Natural killer cell (primary cell): Measurements from ENCODE around the gene TMC6.

DNA sequence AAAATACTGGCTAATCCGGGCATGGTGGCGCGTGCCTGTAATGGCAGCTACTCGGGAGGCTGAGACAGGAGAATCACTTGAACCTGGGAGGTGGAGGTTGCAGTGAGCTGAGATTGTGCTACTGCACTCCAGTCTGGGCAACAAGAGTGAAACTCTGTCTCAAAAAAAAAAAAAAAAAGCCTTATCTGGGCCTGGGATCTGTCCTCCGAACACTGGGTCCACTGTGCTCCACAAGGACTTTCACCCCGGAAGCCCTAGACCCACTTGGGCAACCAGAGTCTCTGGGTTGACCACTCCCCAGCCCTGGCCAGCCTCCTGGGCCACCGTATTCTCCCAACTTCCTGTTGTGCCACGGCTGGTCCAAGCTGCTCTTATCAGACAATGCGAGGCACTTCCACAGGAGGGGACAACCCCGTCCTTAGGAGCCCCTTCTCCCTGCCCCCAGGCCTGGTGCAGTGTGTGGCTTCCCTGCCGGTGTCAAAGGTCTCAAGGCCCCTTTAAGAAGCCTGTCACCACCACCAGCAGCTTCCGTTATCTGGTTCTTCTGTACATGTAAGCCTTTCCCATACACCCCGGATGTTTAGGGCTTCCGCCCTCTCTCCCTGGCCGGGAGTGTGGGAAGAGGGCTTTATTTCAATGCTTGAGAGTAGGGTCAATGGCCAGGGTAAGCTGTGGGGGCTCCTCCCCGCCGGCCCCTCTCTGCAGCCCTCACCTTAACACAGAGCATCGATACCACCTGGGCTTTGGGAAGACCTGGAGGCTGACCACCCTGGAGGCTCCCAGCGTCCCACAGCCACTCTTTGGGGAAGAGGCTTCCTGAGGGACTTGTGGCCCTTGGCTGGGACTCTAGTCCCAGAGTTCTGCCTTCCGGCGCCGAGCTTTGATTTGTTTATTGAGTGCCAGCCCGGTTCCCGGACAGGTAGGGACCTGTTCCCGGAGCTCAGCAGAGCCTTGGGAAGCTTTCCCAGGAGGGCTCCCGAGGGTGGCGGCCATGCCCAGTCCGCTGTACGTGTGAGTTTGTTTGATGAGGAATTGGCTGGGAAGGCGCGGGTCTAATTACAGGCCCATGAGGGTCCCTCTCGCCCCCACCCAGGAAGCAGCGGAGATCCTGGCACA lies 172.5 kb downstream of the SEPTIN9 start:
- PRO-cap, result unidirectional peak, plus-strand start at position 527 of the sequence

- PRO-cap, result no peak
Measured at GRCh38 chr17:77460687-77461186, 179.4 kb downstream of the SEPTIN9 start.

- PRO-cap, result no peak
Measured at GRCh38 chr17:77461217-77461857, 180.0 kb downstream of the SEPTIN9 start.

GRCh38 chr17:77470927-77471666 lies 189.8 kb downstream of the SEPTIN9 start:
- PRO-cap, result no peak

GRCh38 chr17:77474982-77475570 lies 193.8 kb downstream of the SEPTIN9 start:
- PRO-cap, result no peak

DNA sequence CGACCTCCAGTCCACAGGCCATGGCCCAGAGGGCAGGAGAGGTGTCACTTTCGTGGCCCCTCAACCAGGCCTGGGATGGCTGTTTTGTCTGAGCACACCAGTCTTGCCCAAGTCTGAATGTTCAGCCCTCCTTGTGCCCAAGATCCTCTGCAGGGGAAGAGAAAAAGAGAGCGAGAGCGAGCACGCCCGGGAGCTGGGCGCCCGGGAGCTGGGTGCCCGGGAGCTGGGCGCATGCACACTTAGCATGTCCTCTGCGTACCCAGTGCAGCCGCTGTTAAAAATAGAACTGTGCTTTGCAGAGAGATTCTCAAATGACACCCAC lies 273.8 kb downstream of the SEPTIN9 start:
- PRO-cap, result no peak

GRCh38 chr17:77571162-77572013 lies 290.1 kb downstream of the SEPTIN9 start:
- PRO-cap, result no peak

DNA sequence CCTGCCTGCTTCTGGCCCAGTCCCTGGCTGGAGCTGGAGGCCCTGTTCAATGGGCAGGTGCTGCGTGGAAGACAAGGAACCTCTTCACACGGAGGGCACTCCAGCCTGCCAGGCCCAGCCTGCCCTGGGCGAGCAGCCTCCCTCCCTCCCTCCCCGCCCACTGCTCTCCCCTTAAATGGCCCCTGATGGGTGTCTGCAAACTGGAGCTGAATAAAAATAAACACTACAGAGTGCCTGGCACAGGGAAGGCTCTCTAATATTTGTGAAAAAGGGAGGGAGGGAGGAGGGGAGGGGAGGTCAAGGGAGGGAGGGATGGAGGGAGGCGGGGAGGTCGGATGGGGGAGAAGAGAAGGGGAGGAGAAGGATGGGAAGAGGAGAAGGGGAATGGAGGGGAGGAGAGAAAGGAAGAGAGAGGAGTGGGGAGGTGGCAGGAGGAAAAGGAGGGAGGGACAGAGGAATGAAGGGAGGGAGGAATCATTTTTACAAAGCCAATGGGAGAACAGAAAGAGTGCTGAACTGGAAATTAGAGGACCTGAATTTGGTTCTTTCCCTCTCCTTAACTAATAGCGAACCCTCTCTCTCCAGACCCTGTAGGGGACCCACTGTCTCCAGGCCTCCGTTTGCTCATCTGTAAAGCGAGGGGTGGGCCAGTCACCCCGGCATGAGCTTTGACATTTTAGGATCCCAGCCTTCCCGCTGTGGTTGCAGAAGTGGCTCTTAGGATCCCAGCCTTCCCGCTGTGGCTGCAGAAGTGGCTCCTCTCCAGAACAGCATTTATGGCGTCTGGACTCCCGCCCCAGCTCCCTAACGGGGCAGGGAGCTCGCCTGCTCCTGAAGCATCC lies 222.7 kb upstream of the TNRC6C start:
- PRO-cap, result no peak

DNA sequence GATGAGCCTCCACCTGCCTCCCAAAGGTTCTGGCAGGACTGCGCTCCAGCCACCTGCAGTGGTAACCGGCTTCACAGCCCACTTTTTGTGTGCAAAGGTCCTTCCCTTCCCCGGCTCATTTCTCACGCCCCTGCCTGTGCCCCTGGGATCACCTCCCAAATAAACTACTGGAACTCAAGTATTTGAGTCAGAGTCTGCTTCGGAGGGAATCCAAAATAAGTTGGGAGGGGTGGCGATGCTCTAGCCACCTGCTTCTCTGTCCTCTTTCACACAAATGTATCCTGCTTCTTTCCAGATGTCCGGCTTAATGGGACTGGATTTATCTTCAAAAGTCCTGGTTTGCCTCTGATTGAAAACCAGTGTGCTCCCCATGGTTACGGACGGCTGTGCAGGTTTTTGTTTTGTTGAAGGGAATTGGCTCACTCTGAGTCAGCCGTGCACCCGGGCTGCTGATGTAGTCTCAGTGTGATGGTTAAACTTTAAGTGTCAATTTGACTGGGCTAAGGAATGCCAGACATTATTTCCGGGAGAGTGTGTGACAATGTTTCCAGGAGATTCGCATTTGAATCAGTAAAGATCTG lies 127.2 kb upstream of the TNRC6C start:
- PRO-cap, result no peak

DNA sequence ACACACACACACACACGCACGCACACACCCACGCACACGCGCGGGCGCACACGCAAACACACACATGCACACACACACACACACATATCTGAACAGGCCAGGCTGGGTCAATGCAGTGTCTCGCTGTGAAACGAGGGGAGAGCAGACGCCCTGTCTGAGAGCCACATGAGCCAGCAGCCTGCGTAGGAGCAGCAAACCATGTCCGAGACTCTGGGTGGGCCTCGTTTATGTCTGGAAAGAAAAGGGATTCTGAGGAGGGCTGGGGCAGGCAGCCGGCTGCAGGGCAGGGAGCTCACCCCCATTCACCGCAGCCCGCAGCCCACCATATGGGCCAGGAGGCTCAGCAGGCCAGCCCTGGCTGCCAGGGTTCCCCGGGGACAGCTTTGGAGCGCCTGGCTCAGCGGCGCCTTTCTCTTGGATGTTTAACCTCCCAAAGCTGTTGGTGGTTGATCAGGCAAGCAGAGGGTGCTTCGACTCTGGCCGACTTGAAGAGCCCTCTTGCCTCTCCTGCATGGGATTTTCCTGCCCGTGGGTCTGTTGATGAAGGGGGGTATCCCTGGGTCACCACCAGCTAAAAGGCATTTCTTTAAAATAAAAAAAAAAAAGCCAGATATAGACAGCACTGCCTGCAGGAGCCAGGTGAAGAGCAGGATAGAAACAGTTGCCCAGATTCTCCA lies 93.2 kb upstream of the TNRC6C start:
- PRO-cap, result no peak

- PRO-cap, result no peak
Measured at GRCh38 chr17:77875715-77876405, 82.6 kb upstream of the TNRC6C start.

DNA sequence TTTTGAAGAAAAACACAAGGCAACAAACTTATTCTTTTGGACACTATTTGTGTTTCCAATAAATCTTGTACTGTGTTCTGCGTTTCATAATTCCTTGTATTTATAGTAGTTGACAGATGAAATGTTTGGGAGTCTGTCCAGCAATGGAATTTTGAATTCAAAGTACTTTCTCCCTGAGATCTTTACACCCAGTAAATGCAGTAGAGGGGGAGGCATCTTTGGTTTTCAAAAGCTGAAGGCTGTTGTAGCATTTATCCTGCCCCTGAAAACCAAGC lies 82.9 kb downstream of the TNRC6C start:
- PRO-cap, result no peak

- PRO-cap, result no peak
Measured at GRCh38 chr17:78050650-78051201, 77.8 kb downstream of the TMC6 start.

GRCh38 chr17:78089374-78089792 lies 39.2 kb downstream of the TMC6 start:
- PRO-cap, result no peak

DNA sequence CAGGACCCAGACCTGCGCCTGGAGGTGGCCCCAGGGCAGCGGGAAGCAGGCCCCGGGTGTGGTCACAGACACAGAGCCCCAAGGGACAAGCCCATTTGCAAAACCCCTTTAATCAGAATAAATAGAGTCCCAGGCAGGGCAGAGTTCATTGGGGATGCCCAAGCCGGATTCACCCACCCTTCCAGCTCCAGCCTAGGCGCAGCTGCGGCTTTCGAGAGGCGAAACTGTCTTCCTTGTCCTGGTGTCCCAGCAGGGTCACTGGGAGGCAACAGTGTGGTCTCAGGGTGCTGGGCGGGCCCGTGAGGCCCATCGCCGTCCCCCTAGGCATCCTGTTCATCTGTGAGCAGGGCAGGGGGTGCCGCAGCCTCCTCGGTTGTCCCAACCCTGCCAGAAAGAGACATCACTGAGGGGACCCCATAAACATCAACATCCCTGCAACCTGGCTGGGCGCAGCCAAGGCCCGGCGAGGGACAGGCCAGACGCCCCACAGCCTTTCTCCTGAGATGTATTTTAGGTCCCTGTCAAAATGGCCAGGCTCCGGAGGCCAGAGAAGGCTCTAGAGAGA lies 15.6 kb downstream of the TMC6 start:
- PRO-cap, result no peak

DNA sequence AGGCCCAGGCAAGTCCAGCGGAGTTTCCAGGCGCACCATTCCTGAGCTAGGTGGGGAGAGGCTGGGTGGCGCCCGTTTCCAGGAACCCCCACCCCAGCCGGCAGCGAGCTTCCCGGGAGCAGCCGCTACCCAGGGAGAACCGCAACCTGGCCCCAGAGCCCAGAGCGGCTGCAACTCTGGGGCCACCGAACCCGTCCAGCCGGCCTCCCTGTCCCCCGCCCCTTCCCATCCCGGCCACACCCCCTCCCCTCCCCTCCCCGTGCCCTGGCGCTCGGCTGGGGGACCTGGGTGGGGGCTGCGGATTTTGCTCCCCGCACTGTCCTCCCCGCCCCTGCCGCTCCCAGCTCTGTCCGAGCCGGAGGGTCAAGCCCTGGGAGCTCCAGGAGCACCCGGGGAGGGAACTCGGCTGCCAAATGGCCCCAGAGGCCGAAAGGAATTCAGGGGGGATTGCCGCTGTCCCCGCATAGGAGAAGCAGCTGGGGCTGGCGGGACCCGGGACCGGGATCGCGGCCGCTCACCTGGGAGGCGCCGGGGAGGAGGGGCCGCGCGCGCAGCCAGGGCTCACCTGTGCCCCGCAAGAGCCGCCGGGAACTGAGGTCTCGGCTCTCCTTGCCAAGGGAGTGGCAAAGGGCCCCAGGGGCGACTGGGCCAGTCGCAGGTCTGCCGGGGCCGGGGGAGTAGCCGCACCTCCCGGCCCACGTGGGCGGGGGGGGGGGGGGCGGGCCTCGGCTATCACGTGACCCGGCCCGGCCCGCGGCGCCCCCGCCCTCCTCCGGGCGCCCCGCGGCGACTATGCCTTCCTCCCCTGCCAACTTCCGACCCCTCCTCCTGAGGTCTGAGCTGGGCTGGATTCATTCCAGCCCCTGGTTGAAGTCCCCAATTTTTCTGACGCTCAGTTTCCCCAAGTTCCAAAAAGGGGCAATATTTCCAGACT lies at the start of gene TMC6:
Gene TMC6, minus strand, starts transcription at position 662 of the 934 bp plus-strand sequence.
- PRO-cap, result bidirectional peak, plus-strand start at position 795 of the sequence, minus-strand start at position 593 of the sequence

GRCh38 chr17:78129028-78129498 lies 508 bp upstream of the TMC6 start:
- PRO-cap, result unidirectional peak, plus-strand start at chr17:78129251

- PRO-cap, result no peak
Measured at GRCh38 chr17:78137454-78138229, 7.1 kb downstream of the TMC8 start.

DNA sequence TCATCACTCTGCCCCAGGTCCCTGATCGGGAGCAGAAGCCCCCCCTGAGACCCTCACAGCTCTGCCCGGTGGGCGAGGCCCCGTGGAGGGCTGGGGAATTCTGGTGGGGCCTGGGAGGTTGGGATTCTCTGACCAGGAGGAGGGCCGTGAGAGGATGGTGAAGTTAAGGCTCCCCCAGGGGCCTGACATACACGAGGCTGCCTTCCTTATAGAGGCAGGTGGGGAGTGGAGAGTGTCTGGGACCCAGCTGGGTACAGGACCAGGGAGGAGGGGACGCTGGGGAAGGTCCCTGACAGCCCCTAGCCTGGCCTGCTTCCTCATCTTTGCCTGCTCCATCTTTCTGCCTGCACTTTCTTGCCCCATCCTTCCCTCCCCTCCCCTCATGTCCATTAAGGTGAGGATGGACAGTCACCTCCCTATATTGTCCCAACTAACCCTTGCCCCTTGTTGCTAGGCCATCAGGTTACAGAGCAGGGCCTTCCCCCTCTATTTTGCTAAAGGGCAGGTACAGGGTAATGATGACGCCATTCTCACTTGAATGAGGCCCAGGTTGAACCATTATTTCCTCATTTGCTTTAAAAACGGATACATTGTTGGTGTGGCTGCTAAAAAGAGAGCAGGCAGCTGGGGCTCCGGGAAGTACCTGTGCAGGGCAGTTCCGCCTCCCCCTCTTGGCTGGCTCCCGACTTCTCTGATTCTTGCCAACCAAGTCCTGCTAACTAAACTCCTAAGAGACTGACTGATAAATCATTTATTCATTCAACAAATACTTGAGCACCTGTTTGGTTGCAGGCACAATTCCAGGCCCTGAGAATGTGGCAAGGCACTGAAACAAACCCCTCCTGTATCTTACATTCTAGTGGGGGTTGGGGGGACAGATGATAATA lies 1.3 kb downstream of the C17orf99 start:
- PRO-cap, result no peak

DNA sequence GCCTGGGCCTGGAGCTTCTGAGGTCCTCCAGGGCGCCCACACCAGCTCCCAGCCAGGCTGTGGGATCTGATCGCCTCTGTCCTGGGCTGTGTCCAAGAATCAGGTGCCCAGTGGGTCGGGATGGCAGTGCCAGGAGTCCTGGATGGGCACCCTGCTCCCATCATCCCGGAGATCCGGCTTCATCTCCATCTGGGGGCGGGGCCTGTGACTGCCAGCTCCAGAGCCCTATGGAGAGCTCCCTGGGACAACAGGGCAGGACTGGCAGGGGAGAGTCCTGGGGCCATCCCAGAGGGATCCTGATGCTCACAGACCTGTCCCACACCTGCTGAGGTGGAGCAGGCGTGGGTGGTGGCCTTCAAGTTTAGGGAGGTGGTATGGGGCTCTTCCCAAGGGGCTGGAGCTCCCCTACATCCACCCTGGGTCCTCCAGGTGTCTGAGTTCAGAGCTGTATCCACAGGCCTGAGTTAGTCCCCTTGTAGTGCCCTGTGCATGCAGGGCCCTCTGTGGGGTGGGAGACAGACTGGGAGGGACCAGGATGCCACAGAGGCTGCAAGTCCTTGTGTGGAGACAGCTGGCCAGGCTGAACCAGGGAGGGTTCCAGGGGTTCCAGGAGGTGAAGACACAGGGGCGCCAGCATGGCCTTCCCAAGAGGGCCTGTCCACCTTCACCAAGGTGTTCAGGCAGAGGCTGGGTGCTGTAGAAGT lies 1.1 kb downstream of the SYNGR2 start:
- PRO-cap, result no peak